Measurements from ENCODE around the gene CLEC5A.

DNA sequence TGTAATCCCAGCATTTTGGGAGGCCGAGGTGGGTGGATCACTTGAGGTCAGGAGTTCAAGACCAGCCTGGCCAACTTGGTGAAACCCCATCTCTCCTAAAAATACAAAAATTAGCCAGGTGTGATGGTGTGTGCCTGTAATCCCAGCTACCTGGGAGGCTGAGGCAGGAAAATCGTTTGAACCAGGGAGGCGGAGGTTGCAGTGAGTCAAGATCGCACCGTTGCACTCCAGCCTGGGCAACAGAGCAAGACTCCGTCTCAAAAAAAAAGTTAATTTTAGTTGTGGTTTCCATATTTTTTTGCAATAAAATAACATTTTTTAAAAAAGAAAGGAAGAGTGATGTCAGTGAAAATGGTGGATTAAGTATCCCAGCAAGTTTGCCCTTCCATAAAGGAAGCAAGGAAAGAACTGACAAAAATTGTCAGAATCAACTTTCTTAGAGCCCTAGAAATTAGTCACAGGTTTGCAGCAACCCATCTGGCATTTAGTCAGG is 2.4 kb upstream of the PARP12 start:
- PRO-cap, result no peak

DNA sequence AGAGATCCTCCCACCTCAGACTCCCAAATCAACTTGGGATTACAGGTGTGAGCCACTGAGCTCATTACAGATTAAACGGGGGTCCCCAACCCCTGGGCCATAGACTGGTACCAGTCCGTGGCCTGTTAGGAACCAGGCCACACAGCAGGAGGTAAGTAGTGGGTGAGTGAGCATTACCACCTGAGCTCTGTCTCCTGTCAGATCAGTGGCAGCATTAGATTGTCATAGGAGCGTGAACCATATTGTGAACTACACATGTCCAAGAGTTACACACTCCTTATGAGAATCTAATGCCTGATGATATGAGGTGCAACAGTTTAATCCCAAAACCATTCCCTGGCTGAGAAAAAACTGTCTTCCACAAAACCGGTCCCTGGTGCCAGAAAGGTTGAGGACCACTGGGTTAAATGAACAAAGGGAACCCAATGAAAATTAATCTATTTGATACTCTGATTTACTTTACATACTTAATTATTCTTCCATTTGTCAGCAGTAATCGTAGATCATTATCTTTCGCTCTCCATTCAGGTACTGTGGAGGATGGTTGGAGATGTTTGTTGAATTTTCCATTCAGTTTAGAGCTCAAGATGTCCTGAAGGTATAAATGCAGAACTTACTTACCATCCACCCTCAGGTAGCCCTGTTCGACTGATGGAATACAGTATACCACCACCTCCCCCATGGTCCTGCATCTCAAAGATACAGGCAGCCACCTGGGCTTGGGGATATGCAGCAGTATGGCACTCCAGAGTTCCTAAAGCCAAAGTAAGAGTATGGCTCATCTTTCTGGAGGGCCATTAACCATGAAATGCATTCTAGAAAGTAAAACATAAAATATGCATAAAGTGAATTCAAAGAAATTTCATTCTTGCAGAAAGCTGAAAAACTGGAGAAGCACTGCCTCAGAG is 36.9 kb upstream of the PARP12 start:
- PRO-cap, result no peak

- PRO-cap, result no peak
Measured at GRCh38 chr7:140110667-140111476, 48.1 kb upstream of the PARP12 start.

- PRO-cap, result no peak
Measured at GRCh38 chr7:140165503-140165985, 11.2 kb downstream of the KDM7A start.

- PRO-cap, result unidirectional peak, plus-strand start at chr7:140229313
Measured at GRCh38 chr7:140229006-140229457, 52.2 kb upstream of the KDM7A start.

- PRO-cap, result unidirectional peak, plus-strand start at chr7:140333485
Measured at GRCh38 chr7:140333264-140333644, 65.1 kb downstream of the SLC37A3 start.

DNA sequence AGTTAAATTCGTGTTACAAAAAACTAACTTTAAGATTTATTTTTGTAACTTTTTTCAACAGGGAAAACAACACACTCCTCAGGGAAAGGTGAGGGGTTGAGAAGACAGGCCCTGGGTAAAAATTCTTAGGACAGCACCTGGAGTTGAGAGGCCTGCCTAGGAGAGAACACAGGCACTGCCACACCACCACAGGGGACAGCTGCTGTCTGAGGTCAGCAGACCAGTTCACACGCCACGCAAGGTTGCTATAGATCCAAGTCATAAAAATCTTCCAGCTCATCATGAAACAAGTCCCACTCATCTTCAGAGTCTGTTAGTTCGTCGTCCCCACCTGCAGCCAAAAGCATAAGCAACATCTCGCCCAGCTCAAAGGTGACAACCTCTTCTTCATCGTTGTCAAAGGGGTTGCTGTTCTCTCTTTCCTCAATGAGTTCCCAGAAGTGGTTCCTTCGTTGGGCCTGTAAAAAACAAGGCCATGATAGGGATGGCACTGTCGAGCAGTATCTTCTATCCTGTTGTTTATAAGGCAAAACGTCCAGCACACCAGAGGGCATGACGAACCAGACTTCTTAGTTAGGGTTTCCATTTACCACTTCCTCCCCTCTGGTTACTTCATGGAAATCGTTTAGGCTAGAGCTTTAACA is 24.9 kb downstream of the MKRN1 start:
- PRO-cap, result no peak

GRCh38 chr7:140506638-140507389 is 27.5 kb upstream of the MKRN1 start:
- PRO-cap, result no peak

GRCh38 chr7:140567477-140568068 is 73.0 kb downstream of the DENND2A start:
- PRO-cap, result no peak

GRCh38 chr7:140646919-140647454 is 6.4 kb upstream of the DENND2A start:
- PRO-cap, result no peak

DNA sequence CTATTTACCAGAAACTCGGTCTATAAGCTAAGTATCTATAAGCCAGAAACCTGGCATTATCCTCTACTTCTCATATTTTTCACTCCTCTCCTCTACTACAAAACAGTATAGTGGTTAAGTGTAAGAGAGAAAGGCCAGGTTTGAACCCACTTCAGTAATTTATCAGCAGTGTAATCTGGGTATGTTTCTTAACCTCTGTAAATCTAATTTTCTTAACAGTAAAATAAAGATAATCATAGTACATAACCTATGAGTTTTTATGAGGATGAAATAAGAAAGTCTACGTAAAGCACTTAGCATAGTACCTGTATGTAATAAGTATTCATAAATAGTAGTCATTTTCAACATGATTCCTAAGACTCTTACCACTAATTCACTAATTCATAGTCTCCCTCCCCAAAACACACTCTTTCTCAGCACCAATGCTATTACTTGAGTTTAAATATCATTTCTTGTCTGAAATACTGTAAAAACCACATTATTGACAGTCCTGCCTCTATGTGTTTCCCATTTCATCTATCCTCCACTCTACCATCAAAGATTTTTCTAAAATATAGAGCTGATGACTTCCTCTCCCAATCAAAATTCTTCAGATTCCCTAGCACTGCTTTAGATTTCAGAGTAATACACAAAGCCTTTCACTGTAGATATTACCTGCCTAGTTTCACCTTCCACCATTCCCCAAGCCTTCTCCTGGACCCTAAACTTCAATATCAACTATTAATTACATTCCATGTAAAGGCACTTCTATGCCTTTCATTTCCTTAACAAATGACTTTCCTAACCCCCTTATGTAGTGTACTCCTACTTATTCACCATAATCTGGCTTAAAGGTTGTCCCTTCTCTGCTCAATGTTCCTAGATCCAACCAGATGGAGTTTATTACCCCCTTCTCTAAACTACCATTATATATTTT is 95.5 kb downstream of the NDUFB2 start:
- PRO-cap, result no peak

DNA sequence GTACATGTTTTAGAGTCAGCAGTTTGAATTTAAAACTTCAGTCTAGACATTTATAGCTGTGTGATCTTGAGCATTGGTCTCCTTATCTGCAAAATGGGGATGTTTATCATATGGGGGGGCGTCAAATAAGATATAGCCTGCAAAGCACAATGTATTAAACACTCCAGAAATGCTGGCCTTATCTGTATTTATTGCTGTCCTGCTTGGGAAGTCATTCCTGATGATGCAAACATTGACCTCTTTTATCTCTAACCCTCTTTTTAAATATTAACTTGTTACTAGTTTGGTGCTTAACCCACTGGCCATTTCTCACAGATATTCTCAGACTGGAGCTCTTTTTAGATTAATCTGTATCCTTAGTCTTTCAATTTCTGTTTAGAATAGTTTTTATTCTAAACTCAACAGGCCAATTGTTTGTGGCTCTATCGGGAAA is 13.2 kb downstream of the MRPS33 start:
- PRO-cap, result no peak

DNA sequence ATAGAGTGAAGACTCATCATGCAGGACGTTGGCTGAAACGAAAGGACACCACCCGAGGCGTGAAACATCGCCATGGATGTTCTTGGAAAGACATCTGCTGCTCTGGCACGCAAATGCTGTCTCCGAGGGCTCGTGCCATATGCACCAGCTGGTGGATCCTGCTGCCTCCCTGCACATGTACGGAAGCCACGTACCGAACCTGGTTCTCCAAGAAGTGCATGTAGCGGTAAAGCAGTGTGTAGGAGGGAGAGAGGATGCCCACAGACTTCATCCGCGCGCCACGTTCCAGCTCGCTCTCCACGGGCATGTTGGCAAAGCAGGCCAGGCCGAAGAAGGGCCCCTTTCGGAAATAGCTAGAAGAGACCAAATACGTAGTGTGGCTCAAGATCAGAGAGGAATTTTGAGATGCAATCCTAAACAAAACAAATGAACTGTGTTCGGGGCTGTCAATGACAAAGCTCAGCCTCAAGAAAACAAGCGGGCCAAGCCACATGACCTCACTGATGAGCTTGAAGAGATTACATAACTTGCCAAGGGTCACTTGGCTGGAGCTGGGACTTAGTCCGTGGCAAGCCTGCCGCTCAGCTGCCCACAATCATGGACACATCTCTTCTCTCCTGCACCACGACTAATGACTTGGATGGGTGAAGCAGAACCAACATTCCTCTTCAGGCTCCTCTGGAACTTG is 16.5 kb downstream of the DENND11 start:
- PRO-cap, result no peak

DNA sequence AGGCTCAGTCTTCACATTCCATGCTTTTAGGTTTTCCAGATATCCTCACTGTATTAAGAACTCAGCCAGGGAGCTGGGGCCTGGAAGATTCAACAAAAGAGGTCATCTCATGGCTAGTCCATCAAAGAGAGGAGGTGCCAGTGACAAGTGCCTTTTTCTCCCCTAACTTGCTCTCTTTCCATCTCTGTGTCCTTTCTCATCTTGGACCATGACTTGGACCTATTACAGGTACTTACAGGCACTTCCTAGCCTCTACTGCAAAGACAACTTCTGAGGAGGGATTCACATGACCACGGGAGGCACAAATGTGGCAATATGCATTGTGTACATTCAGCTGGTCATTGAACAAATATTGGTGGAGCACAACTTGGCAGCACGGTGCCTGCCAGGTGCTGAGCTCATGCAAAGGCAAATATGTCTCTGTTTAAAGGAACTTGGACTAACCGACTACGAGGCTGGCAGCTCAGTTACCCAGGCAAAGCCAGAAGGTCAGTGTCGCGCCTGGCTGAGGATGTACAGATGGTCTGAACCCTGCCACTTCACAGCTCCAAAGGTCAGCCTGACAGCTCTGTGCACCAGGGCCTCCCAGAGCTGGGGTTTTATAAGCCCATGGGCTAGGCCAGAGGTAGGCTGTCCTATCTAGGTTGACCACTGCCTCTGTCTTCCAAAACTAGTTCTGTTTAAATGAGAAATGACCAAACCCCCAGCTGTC is 6.2 kb downstream of the DENND11 start:
- PRO-cap, result no peak

- PRO-cap, result no peak
Measured at GRCh38 chr7:141946722-141947221, at the start of gene CLEC5A. Gene CLEC5A, minus strand, starts transcription at chr7:141946974.

DNA sequence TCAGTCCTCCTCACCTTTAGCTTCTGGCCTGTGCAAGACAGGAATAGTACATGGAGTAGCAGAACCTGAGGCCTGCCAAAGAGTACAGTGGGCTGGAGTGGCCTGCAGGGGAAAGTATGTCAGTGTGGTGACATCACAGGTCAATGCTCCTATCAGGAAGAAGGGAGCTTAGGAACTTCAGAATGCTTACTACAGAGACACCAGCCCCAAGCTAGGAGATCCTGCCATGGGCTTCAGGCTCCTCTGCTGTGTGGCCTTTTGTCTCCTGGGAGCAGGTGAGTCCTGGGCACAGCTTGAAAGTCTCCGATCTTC is 133.8 kb upstream of the PRSS58 start:
- PRO-cap, result no peak

DNA sequence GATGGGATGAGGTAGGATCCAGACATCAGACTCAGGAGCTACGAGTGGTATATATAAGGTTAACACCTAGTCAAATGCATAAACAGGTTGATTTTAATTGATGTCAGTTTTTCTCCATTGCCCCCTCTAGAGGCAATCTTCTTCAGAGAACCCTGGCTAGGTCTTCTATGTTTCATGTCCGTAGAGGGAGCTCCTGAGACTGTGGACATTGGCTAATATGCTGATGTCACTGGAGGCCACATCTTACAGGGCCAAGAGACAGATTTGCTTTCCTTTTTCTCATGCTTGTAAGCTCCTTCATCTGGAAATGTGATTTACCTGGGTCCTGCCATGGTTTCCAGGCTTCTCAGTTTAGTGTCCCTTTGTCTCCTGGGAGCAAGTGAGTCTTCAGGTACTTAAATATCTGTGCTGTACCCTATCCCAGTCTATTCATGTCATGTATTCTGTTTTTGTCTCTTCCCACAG is 161.6 kb upstream of the PRSS1 start:
- PRO-cap, result no peak

GRCh38 chr7:142784699-142785190 is 14.0 kb downstream of the PRSS2 start:
- PRO-cap, result no peak

- PRO-cap, result bidirectional peak, plus-strand start at chr7:142785937, minus-strand start at chr7:142785798
Measured at GRCh38 chr7:142785552-142786443, 15.0 kb downstream of the PRSS2 start.

DNA sequence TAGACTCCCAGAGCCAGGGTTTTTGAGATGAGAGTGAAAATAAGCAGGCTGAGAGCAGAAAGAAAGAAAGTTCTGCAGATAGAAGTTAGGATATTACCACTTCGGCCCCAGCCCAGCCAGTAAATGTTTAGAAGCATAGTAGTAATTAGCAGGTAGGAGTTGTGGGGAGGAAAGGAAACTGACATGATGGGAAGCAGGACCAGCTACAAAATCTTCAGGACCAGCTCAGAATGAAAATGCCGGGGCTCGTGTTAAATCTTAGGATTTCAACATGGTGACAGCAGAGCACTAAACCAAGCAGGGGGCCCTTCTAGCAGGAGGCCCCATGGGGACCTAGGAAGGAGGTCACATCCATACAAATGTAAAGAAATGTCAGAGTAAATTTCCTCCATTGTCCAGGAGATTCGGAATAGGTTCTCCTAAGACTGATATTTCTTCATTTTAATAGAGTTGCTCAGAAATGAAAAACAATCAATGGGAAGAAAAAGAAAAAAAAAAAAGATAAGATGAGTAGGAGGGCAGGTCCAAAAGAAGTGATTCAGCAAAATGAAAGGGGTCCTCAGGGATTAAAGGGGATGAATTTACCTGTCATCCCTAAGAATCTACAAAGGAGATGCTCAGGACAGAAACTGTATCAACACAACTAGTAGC is 28.8 kb downstream of the PRSS2 start:
- PRO-cap, result no peak